Subcutaneous preadipocyte (primary cell): ENCODE data around the gene C16orf89.

DNA sequence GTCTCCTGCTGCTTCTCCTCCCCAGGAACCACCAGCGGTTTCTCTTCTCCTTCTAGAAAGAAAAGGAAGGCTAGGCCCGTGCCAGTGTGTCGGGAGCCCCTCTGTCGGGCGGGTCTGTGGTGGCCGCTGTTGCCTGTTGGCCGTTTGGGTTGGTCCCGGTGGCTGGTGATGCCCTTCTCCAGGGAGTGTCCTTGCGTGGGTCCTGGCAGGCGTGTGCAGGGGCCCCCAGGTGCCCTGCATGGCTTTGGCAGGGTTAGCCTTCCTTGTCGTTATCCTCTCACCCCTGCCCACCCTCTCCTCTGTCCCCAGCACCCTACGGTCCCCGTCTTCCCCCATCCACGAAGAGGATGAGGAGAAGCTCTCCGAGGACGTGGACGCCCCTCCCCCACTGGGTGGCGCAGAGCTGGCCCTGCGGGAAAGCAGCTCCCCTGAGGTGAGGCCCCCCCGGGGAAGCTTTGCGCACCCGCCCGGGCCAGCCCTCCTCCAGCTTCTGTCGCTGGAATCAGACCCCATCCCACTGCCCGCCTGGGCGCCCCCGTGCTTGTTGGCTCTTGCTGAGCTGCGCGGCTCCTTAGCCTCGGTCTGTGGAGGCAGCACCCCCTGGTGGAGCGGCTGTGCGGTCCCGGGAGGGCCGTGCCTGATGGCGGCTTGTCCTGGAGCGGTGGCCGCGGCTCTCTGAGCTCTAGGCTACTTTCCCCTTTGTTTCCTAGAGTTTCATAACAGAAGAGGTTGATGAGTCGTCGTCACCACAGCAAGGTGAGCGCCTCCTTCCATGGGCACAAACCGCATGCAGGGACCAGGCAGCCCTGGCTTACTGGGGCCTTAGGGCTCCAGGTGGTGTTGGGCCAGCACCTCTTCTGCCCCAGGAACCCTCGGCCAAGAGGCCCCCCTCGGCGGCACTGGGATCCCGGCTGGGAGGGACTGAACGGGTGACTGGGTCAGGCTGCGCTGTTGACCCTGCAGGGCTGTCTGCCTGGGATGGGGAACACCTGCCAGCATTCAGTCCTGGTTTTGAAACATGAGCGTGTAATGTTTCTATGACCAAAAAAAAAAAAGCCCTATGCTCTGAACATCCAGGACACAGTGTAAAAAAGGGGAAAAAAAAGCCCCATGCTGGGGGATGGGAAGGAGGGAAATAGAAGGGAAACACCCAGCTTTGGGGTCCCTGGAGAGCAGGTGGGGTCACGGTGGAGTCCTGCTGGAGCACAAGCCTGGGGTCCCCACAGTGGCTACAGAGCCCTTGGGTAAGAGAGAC, 10.4 kb upstream of the NUDT16L1 start:
- CAGE, long polyA plus RNA, result no peak

DNA sequence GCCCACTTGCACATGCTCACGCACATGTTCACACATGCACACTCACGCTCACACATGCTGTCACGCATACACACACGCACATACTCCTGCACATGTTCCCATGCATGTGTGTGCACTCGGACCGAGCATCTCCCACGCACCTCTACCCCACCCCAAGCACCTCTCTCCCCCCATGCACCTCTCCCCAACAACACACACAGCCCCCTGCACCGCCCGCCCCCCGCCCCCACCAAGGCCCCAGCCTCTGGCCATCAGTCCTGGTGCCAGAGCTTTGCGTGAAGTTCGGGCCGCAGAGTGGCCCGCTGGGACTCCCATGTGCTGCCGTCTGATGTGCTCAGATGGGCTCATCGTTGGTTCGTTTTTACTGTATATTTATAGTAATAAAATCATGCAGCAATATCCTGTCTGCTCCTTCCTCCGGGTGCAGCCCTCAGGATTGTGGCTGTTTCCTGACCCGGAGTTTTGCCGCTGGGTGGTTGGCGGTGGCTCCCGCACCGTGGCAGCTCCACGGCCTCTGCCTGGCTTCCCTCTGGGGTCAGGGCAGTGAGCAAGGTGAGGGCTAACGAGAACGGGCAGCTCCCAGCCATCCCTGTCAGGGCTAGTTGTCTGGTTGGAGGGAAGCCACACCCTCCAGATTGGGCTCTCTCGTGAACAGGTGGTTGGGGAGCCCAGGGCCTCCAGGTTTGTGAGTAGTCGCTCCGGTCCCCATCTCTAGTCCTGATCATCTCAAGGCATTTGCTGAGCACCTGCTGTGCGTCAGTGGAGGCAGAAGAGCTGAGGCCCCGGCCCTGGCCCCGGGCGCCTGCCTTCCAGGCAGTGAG, 2.6 kb upstream of the NUDT16L1 start:
- CAGE, long polyA plus RNA, result no peak

DNA sequence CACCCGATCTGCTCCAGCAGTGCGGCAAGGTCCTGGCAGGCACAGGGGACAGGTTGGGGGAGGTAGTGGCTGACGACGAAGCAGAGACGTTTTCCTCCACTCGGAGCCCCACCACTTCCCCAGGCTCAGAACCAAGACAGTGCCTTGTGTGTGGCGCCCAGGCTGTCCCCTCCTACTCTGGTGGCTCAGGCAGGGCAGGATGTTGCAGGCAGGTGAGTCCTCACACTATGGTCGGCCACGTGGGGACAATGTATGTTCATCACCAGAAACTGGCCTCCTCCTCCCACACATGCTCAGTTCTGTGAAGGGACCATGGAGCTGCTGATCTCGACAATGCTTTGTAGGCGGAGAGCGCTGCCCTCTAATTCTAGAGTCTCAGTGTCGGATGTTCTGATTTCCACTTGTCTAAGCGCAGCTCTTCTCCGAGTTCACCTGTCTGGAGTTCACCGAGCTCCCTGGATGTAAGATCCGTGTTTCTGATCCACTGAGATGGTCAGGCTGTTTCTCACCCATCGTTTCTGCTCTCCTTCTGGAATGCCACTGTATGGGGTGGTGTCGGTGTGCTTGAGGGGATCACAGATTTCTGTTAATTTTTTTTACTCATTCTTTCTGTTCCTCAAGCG, 5.9 kb downstream of the NUDT16L1 start:
- CAGE, long polyA plus RNA, result no peak

- CAGE, long polyA plus RNA, result no peak
These were observed 19.8 kb downstream of the NUDT16L1 start for GRCh38 chr16:4713115-4713647.

DNA sequence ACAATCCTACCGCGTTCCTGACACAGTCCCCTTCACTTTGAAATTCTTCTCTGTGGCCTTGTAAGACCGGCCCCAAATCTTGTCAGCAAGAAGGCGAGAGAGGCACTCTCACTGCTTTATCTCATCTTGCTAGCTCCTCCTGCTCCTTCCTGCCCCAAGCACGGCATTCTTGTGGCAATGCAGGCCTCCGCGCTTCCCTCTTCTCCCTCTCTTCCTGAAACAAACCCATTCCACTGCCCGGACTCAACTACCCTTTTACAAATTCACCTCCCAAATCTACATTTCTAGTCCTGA, 16.5 kb downstream of the GLYR1 start:
- CAGE, long polyA plus RNA, result no peak

- CAGE, long polyA plus RNA, result no peak
These were observed 13.3 kb downstream of the UBN1 start for GRCh38 chr16:4860226-4861246.

DNA sequence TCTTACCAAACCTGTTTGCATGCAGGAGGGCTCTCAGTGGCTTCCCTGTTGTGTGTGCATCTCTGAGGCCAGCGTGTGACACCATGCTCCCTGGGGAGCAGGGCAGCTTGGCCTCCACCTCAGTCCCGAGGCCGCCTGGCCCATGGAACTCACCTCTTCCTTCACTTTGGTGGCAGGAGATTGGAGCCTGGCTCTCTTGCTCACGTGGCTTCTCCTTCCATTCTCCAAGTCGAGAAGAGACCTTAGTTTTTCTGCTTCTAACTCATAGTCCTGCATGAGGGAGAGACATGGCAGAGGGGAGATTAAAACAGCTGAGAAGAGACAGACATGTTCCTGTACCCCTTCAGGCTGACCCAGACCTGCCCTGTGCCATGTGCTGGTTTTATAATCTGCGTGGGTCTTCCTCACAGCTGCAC, 40.7 kb downstream of the UBN1 start:
- CAGE, long polyA plus RNA, result no peak

- CAGE, long polyA plus RNA, result no peak
These were observed 16.2 kb downstream of the NAGPA start for GRCh38 chr16:5017499-5017936.

- CAGE, long polyA plus RNA, result no peak
These were observed at the start of gene C16orf89 for GRCh38 chr16:5065782-5066251. Gene C16orf89, minus strand, starts transcription at chr16:5065956.

DNA sequence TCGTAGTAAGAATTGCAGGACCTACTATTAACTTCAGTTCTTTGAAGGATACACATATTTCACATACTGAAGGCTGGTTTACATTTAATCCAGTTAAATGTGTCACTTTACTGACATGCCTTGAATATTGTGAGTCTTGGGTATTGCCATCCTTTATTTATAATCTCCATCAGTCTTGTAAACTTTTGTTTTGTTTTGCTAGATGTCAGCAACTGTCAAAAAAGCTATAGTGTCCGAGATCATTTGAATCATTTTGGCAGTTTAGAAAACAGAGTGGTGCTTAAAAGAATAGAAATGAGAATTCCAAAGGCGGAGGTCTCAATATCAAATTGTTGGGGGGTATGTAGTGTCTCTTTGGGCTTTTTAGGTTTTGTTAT, 529.2 kb downstream of the RBFOX1 start:
- CAGE, long polyA plus RNA, result no peak

- CAGE, long polyA plus RNA, result no peak
These were observed 1285.0 kb downstream of the RBFOX1 start for GRCh38 chr16:7303541-7304590.

DNA sequence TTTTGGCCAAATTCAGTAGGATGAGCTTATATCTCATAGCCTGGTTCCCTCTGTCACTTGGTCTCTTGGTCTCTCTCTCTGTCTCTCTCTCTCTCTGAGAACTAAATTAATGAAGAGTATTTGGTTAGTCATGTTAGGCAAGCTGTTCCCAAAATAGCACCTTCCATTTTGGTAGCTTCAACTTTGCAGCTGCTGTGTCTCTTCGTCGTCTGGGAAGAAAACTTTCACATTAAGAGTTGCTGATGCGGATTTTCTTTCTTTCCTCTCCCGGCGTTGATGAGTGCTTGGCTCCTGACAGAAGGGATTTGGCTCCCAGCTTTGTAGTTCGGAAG, 1257.8 kb downstream of the TMEM114 start:
- CAGE, long polyA plus RNA, result no peak

DNA sequence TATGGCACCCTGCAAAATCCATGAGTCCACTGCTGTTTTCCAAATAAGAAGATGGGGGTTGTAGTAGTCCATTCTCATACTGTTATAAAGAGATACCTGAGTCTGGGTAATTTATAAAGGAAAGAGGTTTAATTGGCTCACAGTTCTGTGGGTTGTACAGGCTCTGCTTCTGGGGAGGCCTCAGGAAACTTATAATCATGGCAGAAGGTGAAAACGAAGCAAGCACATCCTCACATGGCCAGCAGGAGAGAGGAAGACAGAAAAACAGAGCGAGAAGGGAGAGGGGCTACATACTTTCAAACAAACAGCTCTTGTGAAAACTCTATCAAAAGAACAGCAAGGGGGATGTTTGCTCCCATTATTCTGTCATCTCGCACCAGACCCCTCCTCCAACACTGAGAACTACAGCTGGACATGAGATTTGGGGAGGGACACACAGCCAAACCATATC, 1200.5 kb downstream of the TMEM114 start:
- CAGE, long polyA plus RNA, result no peak

- CAGE, long polyA plus RNA, result no peak
These were observed 1059.7 kb downstream of the TMEM114 start for GRCh38 chr16:7530721-7530991.

DNA sequence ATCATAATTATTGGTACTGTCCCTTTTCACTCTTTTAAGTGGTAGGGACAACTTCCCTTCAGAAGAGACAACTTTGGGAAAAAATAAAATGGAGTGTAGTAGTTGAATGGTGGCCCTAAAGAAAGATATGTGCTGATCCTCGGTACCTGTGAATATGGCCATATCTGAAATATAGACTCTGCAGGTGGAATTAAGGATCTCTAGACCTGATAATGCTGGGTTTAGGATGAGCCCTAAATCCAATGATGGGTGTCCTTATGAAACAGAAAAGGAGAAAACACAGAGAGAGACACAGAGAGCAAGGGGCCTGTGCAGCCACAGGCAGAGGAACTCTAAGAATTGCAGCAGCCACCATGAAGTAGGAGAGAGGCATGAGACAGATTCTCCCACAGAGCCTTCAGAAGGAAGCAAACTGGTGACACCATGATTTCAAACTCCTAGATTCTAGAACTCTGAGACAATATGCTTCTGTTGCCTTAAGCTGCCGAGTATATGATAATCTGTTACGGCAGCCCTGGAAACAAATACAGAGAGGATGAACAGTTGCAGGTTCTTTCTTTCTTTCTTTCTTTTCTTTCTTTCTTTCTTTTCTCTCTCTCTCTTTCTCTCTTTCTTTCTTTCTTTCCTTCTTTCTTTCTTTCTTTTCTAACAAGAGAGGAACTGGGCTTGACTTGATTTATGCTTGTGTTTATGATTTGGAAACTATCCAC, 500.6 kb downstream of the TMEM114 start:
- CAGE, long polyA plus RNA, result no peak

DNA sequence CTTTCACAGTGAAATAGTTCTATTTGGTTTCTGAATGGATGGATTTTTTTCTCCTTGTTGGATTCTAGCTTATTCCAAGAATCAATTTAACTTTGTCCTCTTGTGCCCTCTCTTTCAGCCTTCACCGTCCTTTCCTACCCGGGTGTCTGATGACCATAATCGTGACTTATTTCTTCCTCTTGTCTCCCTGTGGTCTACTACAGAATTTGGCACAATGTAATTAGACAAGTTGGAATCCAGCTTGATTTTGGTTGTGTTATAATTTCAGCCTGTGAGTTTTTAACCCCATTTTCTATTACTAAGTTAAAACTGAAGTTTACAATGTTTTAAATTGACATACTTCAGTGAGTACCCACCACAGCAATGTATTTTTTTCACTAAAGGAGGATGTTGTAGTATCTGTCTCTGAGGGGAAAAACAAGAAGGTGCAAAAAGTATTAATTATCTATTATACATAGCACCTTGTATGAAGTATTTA, 262.0 kb downstream of the TMEM114 start:
- CAGE, long polyA plus RNA, result no peak

DNA sequence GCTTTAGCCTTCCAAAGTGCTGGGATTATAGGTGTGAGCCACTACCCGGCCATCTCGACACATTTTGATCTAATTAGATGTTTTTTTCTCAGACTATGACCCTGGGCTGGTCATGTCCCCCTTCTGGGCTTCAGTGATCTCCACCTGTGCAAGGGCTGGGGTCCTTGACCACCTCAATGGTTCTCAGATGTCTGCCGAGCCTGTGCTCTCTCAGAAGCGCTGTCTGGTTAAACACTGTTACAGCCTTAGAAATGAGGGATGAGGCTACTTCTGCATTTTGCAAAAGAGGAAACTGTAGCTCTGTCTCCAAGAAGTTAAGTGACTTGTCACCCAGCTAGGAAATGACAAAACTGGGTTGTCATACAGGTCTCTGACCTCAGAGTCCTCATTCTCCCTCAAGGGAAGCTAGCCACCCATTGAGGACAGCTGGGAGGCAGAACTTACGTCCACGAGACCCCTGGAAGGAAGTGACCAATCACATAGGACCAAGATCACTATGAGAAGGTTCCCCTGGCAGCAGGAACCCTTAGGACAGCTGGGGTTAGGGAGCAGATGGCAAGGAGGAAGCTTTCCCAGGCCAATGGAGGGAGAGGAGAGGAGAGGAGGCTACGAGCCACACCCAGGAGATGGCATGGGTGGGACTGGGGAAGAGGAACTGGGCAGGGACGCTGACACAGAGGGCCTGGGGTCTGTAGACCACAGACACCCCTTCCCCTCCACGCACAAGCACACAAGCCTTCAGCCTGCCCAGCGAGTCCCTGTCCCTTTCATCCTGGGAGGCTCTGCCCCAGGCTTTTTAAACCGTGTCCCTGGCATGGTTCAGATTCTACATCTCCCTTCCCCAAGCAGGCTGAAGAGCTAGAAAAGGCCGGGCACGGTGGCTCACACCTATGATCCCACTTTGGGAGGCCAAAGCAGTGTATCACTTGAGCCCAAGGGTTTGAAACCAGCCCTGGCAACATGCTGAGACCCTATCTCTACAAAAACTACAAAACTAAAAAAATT, 11.3 kb downstream of the METTL22 start:
- CAGE, long polyA plus RNA, result no peak

GRCh38 chr16:8641403-8642593, 20.3 kb downstream of the METTL22 start:
- CAGE, long polyA plus RNA, result no peak

DNA sequence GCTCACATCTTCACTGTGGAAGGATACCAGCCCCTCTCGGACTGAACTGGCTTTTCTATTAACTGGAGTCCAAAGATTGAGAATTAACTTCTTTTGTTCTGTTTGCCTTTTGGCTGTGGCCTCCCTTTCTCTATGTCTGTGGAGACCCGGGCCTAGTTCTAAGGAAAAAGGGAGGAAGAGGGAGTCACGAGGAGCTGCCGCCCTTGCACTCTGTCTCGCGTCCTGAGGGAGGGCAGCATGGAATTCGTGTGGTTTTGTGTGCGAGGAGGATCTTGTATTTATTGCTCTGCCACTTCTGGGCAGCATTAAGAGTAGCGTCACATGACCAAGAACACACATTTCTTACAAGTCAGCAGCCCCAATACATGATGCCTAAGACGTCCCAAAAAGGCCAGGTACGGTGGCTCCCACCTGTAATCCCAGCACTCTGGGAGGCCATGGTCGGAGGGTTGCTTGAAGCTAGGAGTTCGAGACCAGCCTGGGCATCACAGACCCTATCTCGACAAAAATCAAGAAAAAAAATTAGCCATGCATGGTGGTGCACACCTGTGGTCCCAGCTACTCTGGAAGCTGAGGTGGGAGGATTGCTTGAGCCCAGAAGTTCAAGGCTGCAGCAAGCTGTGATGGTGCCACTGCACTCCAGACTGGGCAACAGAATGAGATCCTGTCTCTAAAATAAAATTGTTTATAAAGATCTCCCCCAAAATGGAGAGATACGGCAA, 23.8 kb downstream of the METTL22 start:
- CAGE, long polyA plus RNA, result no peak

DNA sequence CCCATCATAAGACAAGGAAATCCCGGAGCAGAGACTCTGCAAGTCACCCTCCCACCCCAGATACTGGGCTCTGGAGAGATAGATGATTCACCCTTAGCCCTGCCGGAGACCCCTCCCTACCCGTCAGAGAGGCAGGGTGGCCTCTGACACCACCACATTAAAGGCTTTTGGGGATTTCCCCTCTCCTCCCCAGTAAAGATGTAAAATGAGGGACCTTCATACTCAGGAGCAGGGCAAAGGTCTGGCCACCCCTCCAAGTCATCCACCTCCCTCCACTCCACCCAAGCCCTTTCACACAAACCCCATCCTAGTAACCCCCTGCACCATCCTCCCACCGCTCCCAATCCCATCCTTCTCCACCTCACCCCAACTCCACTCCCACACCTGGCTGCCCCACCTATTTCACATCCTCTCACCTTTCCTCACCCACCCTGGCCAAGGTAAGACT, 779 bp downstream of the ABAT start:
- CAGE, long polyA plus RNA, result no peak